B cell (primary cell): Measurements from ENCODE around the gene PLA2G2F.

- PRO-cap = no peak
- CAGE, long polyA plus RNA = no peak
These were observed 31.7 kb downstream of the CAPZB start for GRCh38 chr1:19453436-19454287.

- PRO-cap = no peak
- CAGE, long polyA plus RNA = no peak
These were observed 3.9 kb upstream of the MICOS10 start for GRCh38 chr1:19592921-19593291.

DNA sequence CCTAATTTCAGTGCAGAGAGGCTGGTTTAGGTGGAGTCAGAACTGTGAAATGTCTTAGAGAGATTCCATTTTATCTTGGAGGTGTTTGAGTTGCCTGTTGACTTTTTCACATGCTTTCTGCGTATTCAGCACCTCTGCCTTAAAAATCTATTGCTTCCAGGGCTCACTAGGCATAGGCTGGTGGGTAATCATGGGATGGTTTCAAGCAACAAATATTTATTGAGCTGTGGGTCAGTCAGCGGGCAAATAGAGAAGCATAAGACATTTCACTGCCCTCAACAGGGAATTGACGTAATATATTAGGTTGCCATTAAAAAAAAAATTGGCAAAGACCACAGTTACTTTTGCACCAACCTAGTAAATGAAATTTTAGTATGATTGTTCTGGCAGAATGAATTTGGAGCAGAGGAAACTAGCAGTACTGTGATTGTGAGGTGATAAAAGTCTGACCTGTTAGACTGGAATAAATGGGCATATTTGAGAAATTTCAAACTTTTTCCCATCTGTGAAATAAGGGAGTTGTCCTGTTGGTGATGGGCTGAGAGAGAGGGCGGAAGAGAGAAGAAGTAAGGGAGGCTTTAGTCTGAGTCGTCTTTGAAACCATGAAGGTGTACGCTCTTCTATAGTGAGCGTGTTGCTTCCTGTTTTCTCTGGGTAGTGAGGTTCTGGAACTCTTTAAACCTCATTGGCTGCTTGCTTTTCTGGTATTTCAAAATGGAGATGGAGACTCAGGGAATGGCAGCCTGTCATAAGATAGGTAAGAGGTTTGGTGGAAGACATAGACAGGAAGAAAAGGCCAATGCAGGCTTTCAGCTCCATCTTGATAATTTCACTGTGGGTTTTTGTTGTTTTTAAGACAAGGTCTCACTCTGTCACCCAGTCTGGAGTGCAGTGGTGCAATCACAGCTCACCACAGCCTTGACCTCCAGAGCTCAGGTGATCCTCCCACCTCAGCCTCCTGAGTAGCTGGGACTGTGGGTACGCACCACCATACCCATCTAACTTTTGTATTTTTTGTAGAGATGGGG lies 3.3 kb downstream of the MICOS10 start:
- PRO-cap = no peak
- CAGE, long polyA plus RNA = no peak

DNA sequence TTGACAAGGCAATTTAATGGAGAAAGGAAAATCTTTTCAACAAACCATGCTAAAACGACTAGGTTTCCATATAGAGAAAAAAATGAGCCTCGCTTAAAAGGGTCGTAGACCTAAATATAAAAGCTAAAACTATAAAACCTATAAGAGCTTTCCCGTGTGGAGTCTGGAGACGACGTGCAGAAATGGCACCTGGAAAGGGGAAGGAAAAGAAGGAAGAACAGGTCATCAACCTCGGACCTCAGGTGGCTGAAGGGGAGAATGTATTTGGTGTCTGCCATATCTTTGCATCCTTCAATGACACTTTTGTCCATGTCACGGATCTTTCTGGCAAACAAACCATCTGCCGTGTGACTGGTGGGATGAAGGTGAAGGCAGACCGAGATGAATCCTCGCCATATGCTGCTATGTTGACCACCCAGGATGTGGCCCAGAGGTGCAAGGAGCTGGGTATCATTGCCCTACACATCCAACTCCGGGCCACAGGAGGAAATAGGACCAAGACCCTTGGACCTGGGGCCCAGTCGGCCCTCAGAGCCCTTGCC lies 11.2 kb downstream of the MICOS10 start:
- PRO-cap = no peak
- CAGE, long polyA plus RNA = no peak

DNA sequence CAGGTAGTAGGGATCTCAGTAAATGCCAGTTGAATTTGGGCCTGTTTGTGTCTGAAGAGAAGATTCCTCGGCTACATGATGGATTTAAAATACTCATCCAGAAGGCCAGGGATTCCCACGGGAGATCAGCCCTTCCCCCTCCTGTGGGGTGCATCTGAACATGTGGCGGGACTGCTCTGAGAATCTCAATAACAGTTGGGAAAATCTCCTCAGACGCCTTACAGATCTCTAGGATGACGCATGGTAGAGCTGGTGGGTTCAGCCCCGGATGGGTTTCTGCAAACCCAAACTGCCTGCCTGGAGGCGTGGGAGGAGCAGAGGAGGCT lies 62.1 kb downstream of the HTR6 start:
- PRO-cap = unidirectional peak, plus-strand start at position 201 of the sequence
- CAGE, long polyA plus RNA = no peak

GRCh38 chr1:19750357-19751014 lies 49.2 kb downstream of the TMCO4 start:
- PRO-cap = no peak
- CAGE, long polyA plus RNA = no peak

DNA sequence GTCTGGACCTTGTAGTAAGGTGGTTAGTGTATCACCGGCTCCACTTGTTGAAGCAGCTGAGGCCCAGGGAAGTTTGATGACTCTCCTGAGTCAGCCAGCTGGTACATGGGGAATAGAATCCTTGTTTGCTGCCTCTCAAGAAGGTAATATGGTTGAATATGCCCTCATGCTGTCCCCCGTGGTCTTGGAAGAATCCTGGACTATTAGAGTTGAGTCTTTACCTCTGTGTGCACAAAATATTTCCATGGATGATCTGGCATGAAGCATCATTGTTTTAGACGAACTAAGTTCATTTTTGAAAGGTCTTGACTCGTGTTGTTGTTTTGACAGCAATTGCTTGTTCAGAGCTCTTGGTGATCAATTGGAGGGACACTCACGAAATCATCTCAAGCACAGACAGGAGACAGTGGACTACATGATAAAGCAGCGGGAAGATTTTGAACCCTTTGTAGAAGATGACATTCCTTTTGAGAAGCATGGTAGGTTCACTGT lies 7.9 kb downstream of the OTUD3 start:
- PRO-cap = no peak
- CAGE, long polyA plus RNA = no peak

- PRO-cap = no peak
- CAGE, long polyA plus RNA = no peak
These were observed 4.7 kb upstream of the PLA2G2D start for GRCh38 chr1:20124109-20124403.

DNA sequence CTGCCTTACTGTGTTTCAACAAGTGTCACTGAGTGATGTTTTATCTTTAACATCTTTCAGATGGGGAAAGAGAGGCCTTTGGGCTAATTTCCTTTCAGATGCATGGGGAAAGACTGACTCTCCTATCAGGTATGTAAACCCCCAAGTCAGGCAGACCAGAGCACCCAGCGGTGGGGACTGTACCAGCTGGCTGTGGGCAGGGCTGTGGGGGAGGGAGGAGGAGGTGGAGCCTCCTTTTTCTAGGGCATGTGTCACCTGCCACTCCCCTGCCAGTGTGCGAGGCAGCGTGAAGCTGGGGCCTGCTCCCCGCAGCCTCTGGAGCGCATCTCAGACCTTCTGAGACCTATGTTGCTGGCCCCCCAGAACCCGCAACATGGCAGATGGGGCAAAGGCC lies at the start of gene PLA2G2F:
Gene PLA2G2F, plus strand, starts transcription at position 269 of the 394 bp plus-strand sequence.
- PRO-cap = no peak
- CAGE, long polyA plus RNA = no peak

- PRO-cap = no peak
- CAGE, long polyA plus RNA = no peak
These were observed 8.2 kb downstream of the CAMK2N1 start for GRCh38 chr1:20477773-20478318.

DNA sequence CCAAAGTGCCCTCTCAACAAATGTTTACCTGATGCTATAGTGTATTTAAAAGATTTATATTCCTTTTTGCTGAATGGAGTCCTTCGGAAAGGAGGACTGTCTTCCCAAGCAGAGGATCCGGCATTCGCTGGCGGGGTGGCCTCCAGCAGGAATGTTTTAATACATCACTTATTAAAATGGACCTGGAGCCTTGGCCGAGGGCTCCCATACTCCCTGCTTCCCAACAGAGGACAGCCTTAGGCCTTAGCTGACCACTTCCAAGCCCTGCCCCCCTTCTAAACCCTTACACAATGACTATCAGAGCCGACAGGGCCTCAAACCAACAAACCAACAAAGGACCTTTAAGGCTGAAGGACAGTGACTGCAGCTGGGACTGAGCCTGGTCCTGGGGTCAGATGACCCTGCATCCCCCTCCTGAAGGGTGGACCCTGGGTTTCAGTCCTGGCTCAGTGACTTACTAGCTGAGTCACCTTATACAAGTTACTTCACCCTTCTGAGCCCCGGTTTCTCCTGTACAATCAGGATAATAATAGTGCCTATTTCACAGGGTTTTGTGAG lies 5.7 kb downstream of the CAMK2N1 start:
- PRO-cap = no peak
- CAGE, long polyA plus RNA = no peak

DNA sequence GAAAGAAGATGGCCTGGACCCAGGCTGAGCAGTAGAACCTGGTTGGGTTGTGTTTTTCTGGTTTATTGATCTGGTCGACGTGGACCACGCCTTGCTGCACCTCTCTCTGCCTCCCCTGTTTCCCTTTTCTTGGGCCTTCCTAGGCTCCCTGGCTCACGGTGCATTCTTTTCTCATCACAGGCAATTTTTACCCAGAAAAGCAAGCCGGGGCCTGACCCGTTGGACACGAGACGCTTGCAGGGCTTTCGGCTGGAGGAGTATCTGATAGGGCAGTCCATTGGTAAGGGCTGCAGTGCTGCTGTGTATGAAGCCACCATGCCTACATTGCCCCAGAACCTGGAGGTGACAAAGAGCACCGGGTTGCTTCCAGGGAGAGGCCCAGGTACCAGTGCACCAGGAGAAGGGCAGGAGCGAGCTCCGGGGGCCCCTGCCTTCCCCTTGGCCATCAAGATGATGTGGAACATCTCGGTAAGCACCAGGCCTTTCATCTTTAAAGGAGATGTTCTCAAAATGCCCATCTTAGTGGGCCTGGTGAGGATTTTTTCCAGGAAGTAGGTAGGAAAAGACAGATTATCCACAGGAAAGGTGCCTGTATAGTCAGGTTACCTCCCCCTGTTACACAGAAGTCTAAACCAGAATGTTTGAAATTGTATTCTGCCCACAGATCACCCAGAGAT lies 4.5 kb downstream of the PINK1 start:
- PRO-cap = no peak
- CAGE, long polyA plus RNA = no peak

- PRO-cap = no peak
- CAGE, long polyA plus RNA = no peak
These were observed 5.6 kb upstream of the DDOST start for GRCh38 chr1:20666786-20667207.

DNA sequence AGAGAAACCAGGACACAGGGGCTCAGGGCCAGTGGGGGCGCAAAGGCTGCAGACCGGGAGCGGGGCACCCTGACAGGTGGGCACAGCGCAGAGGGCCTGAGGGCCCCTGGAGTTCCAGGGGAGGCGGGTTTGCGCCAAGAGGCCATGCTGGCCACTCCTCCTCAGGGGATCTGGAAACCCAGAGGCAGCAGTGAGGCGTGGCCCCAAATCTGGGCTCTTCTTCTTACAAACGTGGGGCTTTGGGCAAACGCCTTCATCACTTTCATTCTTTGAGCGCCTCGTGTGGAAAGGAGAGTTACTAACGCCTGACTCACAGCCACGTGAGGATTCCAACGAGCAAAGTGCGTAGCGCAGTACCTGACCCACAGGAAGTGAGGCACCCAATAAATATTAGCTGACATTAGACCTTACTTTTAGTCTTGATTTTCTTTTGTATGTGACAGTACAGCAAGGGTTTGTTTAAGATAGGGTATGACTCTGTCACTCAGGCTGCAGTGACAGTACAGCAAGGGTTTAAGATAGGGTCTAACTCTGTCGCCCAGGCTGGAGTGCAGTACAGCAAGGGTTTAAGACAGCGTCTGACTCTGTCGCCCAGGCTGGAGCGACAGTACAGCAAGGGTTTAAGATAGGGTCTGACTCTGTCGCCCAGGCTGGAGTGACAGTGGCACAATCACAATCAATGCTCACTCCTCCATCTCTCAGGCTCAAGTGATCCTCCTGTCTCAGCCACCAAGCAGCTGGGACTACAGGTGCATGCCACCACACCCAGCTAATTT lies 635 bp upstream of the SH2D5 start:
- PRO-cap = unidirectional peak, plus-strand start at position 313 of the sequence; bidirectional peak, plus-strand start at position 416 of the sequence, minus-strand start at position 385 of the sequence
- CAGE, long polyA plus RNA = no peak

GRCh38 chr1:20853331-20853896 lies 66.3 kb upstream of the HP1BP3 start:
- PRO-cap = no peak
- CAGE, long polyA plus RNA = no peak

- PRO-cap = no peak
- CAGE, long polyA plus RNA = no peak
These were observed 88.5 kb upstream of the HP1BP3 start for GRCh38 chr1:20875537-20876110.

DNA sequence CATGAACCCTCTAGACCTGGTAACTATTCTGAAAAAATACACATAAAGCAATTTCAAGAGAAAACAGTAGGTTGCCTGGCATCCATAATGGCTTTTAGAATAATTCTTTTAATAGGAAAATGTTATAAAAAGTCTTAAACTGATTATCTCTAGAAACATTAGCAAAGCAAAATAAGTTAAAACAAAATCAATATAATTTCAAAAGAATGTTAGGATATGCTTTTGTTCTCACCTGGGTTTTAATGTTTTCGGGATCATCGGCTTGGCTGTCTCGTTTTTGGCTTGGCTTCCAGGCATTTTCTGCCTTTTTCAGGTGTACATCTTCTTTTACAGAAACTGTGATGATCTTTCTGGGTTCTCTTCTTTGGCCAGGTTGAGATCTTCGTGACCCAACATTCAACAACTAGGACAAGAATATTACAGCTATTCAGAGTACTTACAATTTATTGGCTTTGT lies 98.9 kb upstream of the HP1BP3 start:
- PRO-cap = no peak
- CAGE, long polyA plus RNA = no peak

- PRO-cap = no peak
- CAGE, long polyA plus RNA = no peak
These were observed 185.8 kb upstream of the HP1BP3 start for GRCh38 chr1:20972871-20973261.

DNA sequence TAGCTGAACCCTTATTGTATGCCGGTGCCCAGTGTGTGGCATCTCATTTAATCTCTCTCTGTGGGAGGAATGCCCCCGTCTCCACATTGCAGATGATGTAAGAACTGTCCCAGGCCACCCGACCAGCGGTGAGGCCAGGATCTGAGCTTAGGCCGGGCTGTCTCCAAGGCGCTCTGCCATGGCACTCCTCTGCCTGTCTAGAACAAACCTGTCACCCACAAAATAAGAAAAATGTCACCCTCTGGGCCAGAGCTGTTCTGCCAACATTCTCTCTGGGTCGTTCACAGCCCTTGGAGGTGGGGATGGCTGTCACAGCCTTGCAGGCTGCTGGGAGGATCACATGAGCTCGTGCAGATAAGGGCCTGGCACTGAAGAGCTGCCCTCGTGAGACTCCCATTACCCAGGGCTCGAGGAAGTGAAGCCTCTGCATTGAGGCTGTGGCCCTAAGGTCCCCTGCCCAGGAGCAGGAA lies 52.7 kb downstream of the ECE1 start:
- PRO-cap = no peak
- CAGE, long polyA plus RNA = no peak

GRCh38 chr1:21261589-21262249 lies 28.5 kb downstream of the ECE1 start:
- PRO-cap = no peak
- CAGE, long polyA plus RNA = no peak